ENCODE measurements around the gene OTULIN.

GRCh38 chr5:14296903-14297265 is 153.7 kb downstream of the TRIO start:
- RRBS, result no CpG with 5 or more reads among the region's 11 CpGs

GRCh38 chr5:14419562-14420302 is 161.9 kb upstream of the OTULINL start:
- RRBS, result no CpG with 5 or more reads among the region's 20 CpGs

- RRBS, result no CpG with 5 or more reads among the region's 5 CpGs
These were observed 128.0 kb upstream of the OTULINL start for GRCh38 chr5:14453535-14454056.

GRCh38 chr5:14471237-14471697 is 110.3 kb upstream of the OTULINL start:
- RRBS, result no CpG with 5 or more reads among the region's 6 CpGs

DNA sequence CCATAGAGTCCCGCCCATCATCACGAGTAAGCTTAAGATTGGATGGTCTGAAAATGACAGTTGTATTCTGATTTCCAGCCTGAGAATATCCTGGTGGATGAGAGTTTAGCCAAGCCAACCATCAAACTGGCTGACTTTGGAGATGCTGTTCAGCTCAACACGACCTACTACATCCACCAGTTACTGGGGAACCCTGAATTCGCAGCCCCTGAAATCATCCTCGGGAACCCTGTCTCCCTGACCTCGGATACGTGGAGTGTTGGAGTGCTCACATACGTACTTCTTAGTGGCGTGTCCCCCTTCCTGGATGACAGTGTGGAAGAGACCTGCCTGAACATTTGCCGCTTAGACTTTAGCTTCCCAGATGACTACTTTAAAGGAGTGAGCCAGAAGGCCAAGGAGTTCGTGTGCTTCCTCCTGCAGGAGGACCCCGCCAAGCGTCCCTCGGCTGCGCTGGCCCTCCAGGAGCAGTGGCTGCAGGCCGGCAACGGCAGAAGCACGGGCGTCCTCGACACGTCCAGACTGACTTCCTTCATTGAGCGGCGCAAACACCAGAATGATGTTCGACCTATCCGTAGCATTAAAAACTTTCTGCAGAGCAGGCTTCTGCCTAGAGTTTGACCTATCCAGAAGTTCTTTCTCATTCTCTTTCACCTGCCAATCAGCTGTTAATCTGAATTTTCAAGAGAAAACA is 73.6 kb upstream of the OTULINL start:
- RRBS, result no CpG with 5 or more reads among the region's 25 CpGs

GRCh38 chr5:14664076-14665172 is at the start of gene OTULIN:
Gene OTULIN, plus strand, starts transcription at chr5:14664718.
- RRBS, result 3% methylated on average over 104 of the region's 130 CpGs

DNA sequence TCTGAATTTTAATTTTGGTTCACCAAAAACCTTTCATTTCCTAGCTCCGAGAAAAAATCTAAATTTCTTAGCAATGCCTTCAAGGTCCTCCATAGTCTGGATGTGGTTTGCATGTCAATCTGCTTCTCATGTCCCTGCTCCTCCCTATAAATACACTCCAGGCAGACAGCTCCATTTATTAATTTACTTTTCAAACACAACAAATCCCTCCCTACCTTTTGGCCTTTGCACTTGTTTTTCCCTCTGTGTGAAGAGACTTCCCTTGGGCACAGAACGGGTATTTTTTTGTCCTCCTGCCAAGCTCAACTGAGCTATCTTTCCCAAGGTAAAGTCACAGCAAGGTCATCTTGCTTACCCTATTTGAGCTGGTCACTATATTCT is 159.5 kb upstream of the ANKH start:
- RRBS, result no CpG with 5 or more reads among the region's 2 CpGs

GRCh38 chr5:15502061-15502635 is 2.2 kb downstream of the FBXL7 start:
- RRBS, result no CpG with 5 or more reads among the region's 7 CpGs

- RRBS, result no CpG with 5 or more reads among the region's 1 CpG
These were observed 31.9 kb downstream of the FBXL7 start for GRCh38 chr5:15531920-15532241.

GRCh38 chr5:15677134-15677680 is 177.2 kb downstream of the FBXL7 start:
- RRBS, result no CpG with 5 or more reads among the region's 9 CpGs

GRCh38 chr5:15992732-15993443 is 186.7 kb downstream of the MARCHF11 start:
- RRBS, result no CpG with 5 or more reads among the region's 2 CpGs

DNA sequence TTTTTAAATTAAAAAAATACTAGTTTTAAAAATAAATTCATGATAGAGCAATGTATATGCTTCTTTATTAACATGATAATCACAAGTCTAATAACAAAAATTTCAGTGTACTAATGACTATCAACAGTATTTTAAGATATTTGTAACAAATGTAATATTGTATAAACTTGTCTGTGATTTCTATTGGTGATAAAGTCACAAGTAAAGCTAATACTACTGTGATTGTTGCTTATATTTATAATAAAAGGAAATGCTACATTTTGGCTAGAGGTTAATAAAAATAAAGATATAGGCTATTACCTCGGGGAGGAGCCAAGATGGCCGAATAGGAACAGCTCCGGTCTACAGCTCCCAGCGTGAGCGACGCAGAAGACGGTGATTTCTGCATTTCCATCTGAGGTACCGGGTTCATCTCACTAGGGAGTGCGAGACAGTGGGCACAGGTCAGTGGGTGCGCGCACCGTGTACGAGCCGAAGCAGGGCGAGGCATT is 130.4 kb downstream of the ZNF622 start:
- RRBS, result no CpG with 5 or more reads among the region's 15 CpGs

DNA sequence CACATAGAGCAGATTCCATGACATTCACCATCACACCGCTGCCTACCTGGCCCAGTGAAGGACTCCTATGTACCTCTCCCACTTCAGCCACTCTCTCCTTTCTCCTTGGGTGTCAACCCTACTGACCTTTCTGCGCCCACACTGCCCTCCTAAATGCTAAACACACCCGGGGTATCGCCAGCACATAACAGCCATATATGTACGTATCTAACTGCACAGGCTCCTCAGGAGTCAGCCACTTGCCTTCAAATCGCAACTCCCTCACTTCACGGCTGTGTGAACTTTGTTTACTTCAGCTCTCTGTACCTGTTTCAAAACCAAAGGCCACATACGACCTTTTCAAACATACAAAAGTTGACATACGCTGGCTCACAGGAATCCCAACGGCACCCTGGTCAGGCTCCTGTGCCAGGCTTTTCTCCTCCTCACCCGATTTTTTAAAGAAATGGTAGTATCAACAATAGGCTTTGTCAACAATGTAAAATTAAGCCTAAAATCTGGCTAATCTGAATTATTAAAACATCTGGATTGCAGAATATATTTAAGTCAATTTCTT is 38.9 kb upstream of the ZNF622 start:
- RRBS, result no CpG with 5 or more reads among the region's 11 CpGs

DNA sequence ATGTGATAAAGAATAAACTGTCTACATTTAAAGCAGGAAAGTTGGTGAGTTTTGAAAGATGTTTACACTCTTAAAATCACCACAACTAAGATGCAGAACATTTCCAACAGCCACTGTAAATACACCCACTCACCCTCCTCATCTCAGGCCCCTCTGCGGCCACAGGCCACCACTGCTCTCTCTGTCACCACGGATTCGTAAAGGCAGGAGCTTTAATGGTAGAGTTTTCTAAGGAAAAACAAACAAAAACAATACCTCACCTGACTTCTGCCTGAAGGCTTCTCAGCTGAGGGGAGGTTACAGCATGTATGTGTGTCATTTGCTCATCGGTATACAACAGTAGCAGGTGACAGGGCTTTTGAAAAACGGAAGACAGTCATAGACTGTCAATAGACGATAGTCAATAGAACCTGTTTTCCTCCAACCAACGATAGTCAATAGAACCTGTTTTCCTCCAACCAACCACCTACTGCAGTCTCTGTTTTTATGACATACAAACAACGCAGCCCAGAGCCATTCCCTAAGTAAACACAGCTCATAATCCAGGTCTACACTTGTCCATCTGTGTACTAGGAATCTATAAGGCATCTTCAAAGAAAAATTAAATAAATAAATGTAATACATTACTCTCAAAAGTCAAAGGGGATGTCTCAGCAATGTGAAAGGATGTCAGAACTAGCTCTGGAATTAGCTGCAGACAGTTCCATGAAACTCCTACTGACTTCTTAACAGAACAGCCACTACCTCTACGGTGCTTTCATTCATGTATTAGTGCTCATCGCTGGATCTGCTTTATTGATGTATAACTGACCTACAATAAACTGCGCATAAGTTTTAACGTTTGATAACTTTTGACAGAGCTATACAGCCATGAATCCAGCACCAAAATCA is 74.5 kb downstream of the RETREG1 start:
- RRBS, result no CpG with 5 or more reads among the region's 12 CpGs

DNA sequence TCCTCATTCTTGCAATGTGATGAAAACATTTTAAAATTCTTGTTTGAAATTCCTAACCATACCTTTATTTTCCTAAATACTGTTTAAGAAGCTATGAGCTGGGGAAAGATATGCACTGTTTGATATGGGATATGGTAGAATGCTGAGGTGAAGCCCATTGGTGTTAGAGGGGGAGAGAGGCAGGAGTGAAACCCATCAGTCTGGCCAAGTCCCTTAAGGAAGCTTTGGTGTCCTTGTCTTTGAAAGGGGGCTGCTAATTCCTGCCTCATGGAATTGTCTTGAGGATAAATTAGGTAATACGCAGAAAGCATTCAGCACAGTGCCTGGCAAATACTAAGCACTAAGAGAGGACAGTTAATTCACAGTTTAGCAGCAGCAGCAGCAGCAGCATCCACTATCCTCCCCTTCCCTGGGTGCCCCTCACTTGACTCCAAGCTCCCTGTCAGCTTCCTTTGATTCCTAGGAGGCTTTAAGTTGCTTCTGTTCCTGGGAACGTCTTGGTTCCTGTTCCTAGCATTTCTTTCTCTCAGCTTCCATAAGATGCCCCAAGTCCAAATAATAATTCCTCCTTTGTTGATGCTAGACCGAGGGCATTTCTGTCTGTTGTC is 71.5 kb downstream of the RETREG1 start:
- RRBS, result no CpG with 5 or more reads among the region's 3 CpGs

- RRBS, result no CpG with 5 or more reads among the region's 28 CpGs
These were observed 49.6 kb upstream of the RETREG1 start for GRCh38 chr5:16666108-16667175.

DNA sequence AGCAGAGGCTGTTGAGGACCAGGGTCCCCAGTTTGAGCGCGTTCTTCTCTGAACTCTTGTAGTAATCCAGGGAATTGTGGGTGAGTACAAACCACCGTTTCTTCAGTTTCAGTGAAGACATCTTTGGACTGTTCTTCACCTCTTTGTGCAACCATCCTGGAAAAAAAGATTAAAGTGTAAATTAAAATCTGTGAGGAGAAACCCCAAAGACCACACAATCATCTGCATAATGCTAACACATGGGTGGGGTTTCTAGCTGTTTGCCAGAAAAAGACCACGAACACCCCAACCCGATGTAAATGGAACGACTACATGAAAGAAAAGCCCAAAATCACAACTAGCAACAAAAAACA is 64.5 kb upstream of the RETREG1 start:
- RRBS, result no CpG with 5 or more reads among the region's 6 CpGs

DNA sequence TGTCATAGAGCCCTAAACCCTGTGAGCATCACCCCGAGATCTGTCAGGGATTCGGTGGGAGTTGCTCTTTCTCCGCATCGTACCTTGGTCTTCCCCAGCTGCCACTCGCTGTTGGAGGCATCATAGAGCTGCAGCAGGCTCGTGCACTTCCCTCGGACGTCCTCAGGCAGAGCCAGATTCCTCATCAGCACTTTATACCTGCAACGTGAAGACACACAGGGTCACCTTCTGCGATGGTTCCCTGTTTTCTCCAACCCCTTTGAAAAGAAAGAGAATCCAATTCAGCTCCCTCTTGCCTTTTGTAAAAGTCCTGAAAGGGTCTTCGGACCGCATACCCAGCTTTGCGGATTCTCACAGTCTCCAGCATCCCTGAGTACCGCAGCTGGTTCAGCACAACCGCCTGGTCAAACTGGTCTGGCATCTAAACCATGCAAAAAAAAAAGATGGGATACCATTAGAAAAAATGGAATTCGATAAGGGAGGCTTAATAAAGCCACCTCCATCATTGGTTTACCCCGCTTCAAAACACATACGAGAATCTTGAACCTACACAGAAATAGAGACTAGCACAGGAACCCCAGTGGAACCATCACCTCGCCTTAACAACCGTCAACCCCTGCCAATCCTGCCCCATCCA is 94.1 kb upstream of the RETREG1 start:
- RRBS, result no CpG with 5 or more reads among the region's 20 CpGs

GRCh38 chr5:16740777-16741229 is 124.0 kb upstream of the RETREG1 start:
- RRBS, result no CpG with 5 or more reads among the region's 7 CpGs